Aorta (tissue), 1 donor: ENCODE data around the gene MPST.

- PRO-cap = no peak
Observed at GRCh38 chr22:36853315-36854017, 7.3 kb upstream of the NCF4 start.

GRCh38 chr22:37016141-37016983, 2.9 kb downstream of the TST start:
- PRO-cap = no peak

GRCh38 chr22:37019650-37020542, at the start of gene MPST:
TSS of gene MPST (plus strand) at chr22:37019742.
- PRO-cap = bidirectional peak, plus-strand start at chr22:37019763, minus-strand start at chr22:37019447

GRCh38 chr22:37107736-37108308, 1.7 kb downstream of the TMPRSS6 start:
- PRO-cap = no peak

GRCh38 chr22:37126233-37126604, 16.7 kb upstream of the TMPRSS6 start:
- PRO-cap = no peak

DNA sequence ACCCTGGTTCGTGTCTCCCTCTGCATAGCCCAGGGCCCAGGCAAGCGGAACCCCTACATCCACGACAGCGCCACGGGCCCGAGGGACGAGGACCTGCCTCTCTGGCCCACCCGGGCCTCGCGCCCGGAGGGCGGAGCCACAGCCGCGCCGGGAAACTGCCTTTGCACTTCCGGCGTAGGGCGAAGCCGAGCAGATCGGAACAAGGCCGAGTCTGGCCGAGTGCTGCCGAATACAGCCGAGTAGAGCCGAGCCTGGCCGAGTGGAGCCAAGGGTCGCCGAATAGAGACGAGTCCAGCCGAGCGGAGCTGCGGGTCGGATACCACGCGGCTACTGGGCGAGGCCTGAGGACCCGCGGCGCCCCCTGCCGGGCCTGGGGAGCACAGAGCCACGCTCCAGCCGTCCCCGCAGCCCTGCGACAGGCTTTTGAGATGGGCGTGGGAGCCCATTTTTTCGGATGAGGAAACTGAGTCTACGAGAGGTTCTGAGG, 11.3 kb upstream of the C1QTNF6 start:
- PRO-cap = bidirectional peak, plus-strand start at position 288 of the sequence, minus-strand start at position 68 of the sequence

- PRO-cap = no peak
Observed at GRCh38 chr22:37218341-37219371, 6.4 kb upstream of the SSTR3 start.

- PRO-cap = no peak
Observed at GRCh38 chr22:37240159-37240733, 3.8 kb downstream of the RAC2 start.

DNA sequence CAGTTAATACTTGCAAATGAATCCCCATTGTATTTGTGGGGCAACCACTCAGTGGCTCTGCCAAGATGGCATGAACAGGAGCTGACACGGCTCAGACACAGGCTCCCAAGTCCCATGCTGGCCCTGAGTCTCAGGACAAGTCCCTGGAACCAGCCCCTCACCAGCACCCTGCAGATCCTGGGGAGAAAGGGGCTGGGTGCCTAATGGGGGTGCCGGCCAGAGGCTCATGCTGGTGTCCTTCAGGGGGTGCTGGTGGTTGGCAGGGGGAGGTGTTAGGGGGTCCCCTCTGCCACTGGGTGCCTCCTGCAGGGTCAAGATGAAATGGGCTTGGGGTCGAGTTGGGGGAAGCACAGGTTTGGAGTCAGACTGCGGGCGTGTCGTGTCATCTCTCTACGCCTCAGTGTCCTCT, 11.2 kb downstream of the CYTH4 start:
- PRO-cap = no peak

GRCh38 chr22:37311914-37312216, 29.6 kb downstream of the CYTH4 start:
- PRO-cap = no peak

GRCh38 chr22:37370068-37371160, 56.9 kb downstream of the ELFN2 start:
- PRO-cap = no peak

- PRO-cap = no peak
Observed at GRCh38 chr22:37577128-37577362, 2.8 kb downstream of the LGALS2 start.

DNA sequence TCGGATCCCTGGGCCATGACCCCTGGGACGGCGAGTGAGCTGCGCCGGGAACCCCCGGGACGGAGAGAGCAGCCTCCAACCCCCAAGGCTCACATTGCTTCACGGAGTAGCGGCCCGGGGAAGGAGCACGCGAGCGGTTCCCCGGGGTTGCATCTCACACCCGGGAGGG, 371 bp downstream of the GGA1 start:
- PRO-cap = no peak

DNA sequence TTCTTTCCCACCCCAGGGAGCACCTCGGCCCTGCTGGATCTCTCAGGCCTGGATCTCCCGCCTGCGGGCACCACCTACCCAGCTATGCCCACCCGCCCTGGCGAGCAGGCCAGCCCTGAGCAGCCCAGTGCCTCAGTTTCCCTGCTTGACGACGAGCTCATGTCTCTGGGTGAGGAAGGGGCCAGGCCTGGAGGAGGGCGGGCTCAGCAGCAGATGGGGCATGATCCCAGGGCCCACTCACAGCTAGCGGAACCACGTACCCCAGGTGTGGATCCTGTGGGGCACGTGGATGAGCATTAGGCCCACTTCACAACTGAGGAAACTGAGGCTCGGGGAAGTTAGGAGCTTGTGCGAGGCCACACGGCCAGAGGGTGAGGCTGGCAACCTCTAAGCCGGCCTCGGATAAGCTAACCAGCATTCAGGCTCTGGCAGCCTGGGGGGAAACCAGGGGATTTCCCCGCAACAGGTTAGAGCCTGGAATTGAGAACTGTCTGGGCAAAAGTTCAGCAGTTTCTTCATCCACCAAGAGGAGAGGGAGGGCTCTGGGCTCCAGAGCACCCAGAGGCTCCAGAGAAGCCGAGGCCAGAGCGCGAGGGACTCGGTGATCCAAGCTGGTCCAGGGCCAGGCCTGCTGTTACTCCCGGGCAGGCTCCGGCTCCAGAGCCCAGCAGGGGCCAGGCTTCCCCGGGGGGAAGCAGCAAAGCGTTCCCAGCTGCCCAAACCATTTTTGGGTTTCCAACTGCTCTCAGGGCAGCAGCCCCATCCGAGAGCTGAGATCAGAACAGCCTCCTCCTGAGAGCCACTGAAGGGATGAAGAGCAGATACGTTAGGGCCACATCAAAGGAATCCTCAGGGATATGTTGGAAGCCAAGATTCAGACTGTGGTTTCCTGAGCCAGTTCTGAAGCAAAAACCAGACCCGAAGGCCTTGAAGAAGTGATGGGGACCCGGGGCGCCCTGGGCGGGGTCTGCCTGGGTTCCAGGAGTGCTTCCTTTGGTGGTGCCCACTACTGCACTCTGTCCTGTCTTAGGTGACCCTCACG, 13.4 kb upstream of the SH3BP1 start:
- PRO-cap = no peak

DNA sequence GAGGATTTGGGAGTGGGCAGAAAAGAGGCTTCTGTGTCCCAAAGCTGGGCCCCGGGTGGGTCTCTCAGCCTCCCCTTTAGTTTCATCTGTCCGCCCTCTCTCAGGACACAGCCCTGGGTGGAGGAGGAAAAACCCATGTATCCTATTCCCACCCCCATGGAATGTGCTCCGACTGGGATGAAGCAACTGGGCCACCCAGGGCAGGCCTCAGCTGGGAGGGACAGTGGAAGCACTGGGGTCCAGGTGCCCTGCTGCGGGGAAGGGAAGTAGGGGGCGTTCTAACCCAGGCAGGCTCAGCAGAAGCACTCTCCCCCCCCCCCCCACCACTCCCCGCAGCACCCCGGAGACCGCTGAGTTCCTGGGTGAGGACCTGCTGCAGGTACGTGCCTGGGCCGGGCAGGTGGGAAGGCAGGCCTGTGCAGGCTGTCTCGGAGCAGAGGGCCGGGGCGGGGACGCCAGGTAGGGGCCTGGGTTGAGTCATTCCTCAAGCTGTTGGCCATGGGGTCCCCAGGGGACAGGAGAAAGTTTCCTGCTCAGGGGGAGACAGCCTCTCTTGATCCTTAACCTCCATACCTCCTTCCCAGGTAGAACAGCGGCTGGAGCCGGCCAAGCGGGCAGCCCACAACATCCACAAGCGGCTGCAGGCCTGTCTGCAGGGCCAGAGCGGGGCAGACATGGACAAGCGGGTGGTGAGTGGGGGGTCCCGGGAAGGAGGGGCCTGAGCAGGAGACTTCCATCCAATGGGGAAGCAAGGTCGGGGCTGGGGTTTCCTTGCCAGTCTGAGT, 1.5 kb downstream of the SH3BP1 start:
- PRO-cap = no peak

DNA sequence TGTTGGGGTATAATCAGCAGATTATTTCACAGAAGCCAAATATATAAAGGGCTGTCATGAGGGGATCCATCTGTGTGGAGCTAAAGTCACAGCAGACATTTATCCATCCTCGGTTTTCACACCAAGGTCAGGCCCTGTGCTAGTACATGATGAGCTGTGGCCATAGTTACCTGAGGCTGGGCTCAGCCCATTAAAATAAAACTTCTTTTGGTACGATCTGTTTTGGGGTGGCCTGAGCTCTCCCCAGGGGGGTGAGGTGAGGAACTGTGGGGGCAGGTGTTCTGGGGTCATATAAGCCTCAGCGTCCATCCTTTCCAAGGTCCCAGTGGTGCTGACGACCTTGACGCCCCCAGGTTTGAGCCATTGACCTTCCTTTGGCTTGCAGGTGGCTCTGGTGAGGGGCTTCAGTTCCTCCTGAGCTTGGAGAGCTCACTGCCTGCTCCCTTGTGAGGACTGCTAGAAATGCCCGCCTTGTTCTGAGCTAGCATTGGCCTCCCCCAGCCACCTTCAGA, 1.4 kb upstream of the TRIOBP start:
- PRO-cap = no peak

DNA sequence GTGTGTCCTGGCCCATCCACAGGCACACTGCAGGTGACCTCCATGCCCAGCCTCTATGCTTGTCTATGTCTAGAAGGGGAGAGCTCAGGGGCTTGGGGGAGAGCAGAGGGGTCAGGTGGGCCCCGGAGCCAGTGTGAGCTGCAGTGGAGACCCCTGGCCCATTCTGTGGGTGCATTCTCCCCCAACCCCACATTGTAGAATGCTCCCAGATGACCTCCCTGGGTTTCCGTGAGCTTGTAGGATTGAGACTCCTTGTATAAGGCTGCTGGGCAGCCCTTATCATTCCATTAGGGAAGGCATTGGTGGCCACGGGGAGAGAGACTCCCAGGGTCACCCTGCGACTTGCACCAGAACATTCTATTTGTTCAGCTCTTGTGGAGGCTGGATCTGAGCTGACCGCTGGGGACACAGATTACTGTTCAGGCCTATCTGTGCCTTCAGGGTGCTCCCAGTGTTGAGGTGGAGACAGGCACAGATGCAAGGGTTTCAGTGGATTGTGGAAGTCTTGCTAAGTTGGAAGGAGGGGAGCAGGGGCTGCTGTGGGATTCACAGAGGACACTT, 17.8 kb downstream of the MICALL1 start:
- PRO-cap = no peak

DNA sequence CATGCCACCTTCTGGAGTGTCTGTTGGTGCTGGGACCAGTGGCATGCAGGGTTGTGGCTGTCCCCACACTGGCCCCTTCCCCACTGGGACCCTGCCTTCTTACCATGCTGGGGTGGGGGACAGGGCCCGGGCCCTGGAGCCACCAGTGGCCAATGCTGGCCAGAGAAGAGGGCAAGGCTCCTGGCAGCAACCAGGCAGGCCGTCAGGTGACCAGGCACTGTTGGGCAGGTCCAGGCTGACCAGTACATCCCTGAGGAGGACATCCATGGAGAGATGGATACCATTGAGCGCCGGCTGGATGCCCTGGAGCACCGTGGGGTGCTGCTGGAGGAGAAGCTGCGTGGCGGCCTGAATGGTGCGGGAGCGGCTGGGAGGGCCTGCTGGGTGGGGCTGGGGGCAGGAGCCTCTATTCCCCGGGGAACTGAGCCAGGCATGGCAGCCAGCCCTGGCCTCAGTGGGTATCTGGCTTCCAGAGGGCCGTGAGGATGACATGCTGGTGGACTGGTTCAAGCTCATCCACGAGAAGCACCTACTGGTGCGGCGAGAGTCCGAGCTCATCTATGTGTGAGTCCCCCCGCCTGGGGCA, 21.0 kb downstream of the C22orf23 start:
- PRO-cap = no peak

- PRO-cap = no peak
Observed at GRCh38 chr22:37936907-37937274, 16.5 kb downstream of the C22orf23 start.

DNA sequence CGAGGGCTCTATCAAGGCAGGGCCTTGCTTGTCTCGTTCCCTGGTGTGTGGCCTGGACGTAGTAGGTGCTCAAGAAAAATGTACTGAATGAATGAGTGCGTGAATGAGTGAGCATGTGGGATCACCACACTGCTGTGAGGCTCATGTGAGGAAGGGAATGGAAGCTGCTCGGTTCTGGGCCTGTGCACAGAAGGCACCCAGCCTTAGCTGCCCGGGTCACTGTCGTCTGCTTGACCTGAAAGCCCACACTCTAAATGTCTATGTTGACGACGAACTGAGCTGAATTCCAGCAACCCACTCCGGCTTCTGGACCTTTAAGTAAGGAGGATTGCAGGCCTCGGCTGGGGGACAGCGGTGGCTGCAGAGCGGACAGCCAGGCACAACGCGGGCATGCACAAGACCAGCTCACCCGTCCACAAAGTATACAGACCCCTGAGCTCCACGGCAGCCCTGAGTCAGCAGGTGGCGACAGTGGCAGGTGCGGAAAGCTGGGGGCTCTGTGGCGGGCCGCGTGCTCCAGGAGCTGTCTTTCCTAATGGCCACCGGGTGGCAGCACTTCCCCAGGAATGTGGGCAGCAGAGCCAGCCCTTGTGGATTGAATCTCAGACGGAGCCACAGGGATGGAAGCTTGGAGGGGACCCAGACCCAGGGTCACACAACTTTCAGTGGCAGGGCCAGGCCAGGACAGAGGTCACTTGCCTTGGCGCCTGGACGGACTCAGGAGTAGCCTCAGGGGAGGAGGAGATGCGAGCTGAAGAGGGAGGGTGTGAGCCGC, 5.1 kb upstream of the PICK1 start:
- PRO-cap = no peak